ENCODE results near the gene TRPT1.

GRCh38 chr11:63489858-63490165 lies 1.2 kb downstream of the PLAAT5 start:
- RRBS, result no CpG with 5 or more reads among the region's 4 CpGs

DNA sequence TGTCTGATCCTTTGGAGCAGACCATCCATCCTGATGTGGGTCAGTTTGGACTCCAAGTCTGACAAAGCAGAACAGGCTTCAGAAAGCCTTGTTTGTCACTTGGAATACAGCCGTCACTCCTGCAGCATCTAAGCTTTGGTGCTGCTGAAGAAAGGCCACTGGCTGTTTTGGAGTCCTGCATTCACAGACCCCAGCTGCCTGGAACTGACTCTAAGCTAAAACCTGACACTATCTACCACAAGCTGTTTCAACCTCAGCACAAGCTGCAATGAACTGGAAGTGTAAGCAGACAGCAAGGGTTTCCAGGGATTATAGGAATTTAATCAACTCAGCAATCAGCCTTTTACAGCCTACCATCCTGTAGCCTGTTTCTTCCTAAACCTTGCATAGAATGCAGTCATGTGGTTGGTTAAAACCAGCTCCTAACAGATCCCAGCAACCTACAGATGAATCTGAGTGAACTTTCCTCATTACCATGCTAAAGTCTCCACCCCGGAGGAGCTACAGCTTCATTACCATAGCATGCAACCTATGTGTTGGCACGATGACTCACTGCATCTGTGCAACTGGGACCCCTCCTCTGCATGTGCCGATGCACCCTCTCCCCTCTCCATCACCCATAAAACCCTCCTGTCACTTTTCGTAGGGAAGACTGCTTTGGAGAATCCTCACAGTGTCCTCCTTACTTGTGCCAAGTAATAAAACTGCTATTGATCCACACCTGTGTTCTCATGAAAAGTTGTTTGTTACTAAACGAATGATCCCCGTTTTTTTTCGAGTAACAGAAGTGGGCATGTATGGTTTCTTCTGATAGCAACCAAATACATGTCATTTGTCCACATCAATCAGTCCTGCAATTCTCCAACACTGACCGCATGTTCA lies 3.5 kb upstream of the PLAAT4 start:
- RRBS, result no CpG with 5 or more reads among the region's 9 CpGs

GRCh38 chr11:63572254-63572755 lies 9.1 kb upstream of the PLAAT2 start:
- RRBS, result no CpG with 5 or more reads among the region's 2 CpGs

- RRBS, result 95% methylated on average over 29 of the region's 64 CpGs
Measured at GRCh38 chr11:63763358-63763889, 5.2 kb downstream of the ZFTA start.

- RRBS, result 97% methylated on average over 28 of the region's 63 CpGs
Measured at GRCh38 chr11:63763890-63764592, 4.5 kb downstream of the ZFTA start.

- RRBS, result 5% methylated on average over 11 of the region's 23 CpGs
Measured at GRCh38 chr11:63767320-63767968, 1.1 kb downstream of the ZFTA start.

DNA sequence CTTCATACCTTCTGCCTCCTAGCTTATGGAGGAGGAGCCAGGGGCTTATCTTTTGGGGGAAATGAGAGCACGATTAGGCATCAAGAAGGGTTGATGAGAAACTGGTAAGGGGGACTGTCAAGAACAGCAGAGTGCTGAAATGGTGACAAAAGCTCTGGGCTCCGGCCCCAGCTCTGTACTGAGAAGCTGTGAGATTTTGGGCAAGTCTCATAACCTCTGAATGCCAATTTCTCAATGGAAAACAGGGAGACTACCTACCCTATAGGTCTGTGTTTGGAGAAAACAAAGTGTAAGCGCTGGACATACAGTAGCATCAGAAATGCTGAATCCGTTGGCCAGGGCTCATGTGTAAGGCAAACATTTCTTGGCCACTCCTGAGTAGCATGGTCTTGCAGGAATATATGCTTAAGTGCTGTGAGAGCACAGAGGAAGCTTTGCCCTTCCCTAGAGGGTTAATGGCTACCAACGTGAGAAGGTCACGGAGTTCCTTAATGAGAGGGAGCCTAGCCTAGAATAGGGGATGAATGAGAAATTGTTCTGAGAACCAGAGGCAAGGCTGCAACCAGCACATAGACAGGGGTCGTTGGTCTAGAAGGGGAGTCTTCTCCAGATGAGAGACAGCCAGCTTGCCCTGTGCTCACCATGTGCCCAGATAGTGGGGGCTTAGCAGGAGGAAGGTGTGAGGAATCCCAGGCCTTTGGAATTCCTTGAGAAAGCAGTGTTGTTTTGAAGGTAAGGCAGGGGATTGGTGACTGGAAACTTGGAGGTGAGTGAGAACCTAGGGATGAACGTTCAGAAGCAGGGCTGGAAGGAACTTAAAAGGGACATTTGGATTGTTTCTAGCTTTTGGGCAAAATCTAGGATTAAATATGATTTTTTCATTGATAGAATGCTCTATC lies 29.6 kb downstream of the RCOR2 start:
- RRBS, result no CpG with 5 or more reads among the region's 8 CpGs

DNA sequence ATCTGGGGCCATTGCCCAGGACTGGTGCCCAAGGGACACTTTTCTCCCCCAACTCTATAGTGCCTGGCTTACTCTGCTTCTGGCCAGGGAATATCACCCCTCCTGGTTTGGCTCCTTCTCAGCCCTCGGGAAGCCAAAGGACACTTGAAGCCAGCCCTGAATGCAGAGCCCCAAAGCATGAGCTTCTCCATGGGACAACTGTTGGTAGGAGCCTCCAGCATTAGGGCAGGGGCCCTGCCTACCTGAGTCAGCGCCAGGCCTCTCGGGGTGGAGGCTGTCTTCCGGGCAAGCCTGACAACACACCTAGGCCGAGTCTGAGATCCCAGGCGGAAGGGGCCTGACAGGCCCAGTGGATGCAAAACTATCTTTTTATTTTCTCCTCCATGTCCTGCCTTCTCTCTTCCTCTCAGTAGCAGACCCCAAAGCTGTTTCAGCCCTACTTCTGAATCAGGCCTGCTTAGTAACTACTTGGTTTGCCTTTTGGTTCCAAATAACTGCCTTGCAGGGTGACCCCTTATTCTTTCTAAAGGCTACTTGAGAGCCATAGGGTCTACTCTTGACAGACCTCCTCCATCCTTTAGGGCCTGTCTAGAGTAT lies 27.6 kb downstream of the RCOR2 start:
- RRBS, result no CpG with 5 or more reads among the region's 6 CpGs

DNA sequence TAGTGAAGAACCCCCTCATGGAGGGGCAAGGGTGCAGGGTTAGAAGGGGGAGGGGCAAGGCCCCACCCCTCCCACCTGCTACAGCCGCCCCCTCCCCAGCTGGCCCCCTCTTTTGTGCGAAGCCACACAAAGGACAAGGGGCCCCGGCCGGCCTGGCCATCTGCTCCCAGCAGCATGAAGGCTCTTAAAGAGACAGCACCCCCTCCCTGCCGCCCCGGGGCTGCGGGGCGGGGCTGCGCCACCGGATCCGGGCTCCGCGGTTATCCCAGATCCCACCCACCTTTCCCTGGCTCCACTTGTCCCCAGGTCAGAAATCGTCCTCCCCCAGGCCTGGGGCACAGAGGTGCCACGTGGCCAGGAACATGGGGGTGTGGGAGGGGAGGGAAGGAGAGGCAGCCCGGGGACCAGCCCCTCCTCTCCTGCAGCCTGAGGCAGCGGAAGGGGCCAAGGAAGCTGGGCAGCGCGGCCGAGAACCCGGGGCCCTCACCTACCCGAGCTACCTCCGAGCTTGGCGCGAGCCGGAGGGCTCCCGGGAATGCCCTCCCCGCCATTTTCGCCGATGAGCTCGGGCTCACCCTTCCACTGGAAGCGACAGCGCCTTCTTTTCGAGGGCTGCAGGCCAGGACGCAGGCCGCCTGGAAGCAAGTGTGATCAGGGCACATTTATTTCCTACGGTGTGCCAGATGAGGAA lies 2.4 kb upstream of the RCOR2 start:
- RRBS, result 21% methylated on average over 12 of the region's 37 CpGs

GRCh38 chr11:63937875-63938301 lies 914 bp upstream of the NAA40 start:
- RRBS, result 4% methylated on average over 6 of the region's 18 CpGs

- RRBS, result no CpG with 5 or more reads among the region's 23 CpGs
Measured at GRCh38 chr11:63951931-63952781, 13.4 kb downstream of the NAA40 start.

DNA sequence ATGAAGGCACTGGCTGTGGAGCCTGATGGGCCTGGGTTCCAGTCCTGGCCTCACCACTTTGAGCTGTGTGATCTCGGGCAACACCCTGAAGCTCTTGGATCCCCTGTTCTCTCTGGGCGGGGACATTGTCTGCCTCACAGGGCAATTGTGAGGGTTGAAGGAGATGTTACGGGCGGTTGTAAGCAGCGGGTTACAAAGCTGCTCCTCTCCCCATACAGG lies 4.8 kb downstream of the OTUB1 start:
- RRBS, result no CpG with 5 or more reads among the region's 5 CpGs

DNA sequence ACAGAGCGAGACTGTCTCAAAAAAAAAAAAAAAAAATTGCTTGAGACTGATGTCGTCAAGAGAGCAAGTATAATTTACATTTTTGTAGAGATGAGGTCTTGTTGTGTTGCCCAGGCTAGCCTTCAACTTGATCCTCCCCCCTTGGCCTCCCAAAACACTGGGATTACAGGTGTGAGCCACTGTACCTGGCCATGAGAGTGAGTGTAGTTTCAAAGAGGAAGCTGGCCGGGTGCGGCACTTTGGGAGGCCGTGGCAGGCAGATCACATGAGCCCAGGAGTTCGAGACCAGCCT lies 7.4 kb downstream of the OTUB1 start:
- RRBS, result no CpG with 5 or more reads among the region's 6 CpGs

DNA sequence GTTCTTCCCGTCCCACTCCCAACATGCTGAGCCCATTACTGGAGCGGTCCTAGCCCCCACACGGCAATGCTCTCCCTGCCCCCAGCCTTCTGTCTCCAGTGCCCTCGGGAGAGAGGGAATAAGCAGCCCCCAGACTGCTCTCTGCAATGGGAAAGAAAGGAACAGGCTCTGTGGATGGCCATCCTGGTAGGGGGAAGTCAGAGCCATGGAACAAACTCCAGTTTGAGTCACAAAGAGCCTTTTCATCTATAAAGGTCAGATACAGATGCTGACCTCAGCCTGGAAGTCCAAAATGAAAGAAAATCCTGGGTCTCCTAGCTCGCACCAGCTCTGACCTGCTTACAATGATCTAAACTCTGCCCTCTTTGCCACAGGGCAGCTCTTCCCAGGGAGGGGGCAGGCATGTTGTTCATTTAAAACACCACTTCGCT lies 62.7 kb downstream of the FLRT1 start:
- RRBS, result no CpG with 5 or more reads among the region's 6 CpGs

- RRBS, result no CpG with 5 or more reads among the region's 7 CpGs
Measured at GRCh38 chr11:64195505-64196104, 9.6 kb downstream of the STIP1 start.

- RRBS, result no CpG with 5 or more reads among the region's 12 CpGs
Measured at GRCh38 chr11:64205536-64206061, 922 bp upstream of the FERMT3 start.

DNA sequence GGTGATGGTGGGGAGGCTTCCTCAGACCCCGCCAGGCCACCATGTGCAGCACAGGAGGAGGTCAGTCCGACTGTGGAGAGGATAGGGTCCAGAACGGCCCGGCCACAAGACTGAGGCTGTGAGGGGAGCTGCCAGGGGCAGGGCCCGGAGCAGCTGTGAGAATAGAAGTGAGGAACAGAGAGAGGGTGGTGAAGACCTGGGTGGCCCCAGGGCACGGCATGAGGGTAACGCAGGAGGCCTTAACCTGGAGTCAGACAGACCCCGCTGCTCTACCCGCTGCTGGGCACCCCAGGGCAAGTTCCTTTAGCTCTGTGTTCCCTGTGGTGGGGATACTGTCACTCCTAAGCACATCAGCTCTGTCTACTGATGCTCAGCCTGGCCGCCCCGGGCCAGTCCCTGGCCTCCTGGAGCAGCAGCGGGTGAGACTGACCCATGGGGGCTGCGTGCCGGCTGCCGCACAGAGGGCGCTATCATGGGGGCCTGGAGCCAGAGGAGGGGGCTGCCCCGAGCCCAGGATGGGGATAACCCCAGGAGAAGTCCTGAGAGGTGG lies 1.7 kb downstream of the FERMT3 start:
- RRBS, result 63% methylated on average over 6 of the region's 17 CpGs

DNA sequence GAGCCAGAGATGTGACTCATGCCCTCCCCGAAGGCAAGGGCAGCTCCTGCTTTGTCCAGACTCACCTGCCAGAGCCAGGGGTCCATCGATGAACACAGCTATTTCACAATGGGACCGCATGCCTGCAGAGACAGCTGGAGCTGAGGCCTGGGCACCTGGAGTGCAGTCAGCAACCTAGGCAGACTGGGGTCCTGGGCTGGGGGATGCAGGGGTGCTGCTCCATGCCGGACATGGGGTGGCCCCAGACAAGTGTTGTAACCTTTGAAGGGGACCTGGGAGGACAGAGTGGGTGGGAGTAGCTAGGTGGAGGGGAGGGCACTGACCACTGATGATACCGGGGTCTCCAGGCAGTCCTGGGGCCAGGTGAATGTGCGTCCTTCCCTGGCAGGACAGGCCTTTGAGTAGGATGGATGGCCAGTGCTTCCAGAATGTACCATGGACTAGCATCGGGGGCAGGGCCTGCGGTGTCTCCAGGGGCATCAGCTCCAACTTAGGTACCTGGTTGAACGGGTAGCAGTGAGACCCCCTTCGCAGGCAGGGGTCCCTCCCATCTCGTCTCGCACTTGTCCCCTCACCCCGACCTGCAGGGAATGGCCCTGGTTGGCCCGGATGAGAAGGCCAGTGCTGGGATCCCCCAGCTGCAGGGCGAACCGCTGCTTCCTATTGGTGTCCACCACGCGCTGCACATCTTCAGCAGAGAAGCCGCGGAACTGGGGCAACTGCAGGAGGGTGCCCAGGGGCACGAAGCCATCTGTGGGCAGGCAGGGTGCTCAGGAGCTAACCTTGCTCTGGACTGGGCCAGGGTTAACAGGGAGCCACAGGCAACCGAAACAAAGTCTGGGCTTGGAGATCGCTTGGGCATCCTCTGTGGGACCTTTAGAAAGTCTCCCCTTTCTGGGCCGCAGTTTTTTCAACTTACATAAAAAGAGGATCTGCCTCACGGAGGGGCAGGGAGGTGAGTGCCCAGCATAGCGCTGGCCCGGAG lies 1.5 kb downstream of the TRPT1 start:
- RRBS, result 92% methylated on average over 2 of the region's 27 CpGs

DNA sequence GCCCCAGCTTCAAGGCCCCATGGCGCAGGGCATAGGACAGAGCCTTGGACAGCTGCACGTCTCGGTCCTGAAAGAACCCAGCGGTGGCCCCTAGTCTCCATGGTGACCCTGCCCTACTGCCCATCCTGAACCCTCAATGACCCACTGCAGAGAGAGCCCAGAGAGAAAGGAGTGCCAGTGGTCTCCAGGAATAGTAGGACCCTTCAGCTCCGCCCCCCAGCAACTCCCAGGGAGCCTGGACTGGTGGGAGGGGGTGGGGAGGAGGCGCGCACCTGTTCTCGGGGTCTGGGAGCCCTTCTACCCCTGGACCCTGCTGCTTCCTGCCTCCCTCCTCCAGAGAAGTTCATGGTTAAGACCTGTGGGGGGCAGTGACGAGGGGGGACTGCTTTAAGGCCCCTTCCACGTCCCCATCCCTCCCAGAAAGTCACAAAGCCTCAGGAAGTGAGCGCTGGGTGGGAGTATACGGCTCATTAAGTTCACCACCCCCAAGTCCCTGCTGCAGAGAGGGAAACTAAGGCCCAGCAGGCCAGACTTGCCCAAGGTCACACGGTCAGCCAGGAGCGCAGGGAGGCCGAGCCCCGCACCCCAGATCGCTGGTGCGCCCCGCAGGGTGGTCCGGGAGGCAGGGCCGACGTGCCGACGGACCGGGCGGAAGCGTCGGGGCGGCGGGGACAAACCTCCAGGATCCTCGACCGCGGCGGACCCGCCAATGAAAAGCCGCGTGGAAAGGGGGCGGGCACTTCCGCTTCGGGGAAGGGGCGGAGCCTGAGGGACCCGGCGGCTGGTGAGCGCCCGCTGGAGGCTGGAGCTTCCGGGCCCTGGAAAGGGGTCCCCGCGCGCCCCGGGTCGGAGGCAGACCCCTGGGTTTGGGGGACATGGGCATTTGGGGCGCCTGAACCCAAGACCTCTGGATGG lies at the start of gene TRPT1:
TSS of gene TRPT1 (minus strand) at position 673 of the 915 bp plus-strand sequence.
- RRBS, result 2% methylated on average over 7 of the region's 52 CpGs

Measured in GM19240 (cell line).